BJ (cell line): ENCODE measurements around the gene PEX10.

- CAGE, long polyA plus RNA, result no peak
- RRBS, result no CpG with 5 or more reads among the region's 24 CpGs
Measured at GRCh38 chr1:2248942-2249660, 21.0 kb downstream of the SKI start.

DNA sequence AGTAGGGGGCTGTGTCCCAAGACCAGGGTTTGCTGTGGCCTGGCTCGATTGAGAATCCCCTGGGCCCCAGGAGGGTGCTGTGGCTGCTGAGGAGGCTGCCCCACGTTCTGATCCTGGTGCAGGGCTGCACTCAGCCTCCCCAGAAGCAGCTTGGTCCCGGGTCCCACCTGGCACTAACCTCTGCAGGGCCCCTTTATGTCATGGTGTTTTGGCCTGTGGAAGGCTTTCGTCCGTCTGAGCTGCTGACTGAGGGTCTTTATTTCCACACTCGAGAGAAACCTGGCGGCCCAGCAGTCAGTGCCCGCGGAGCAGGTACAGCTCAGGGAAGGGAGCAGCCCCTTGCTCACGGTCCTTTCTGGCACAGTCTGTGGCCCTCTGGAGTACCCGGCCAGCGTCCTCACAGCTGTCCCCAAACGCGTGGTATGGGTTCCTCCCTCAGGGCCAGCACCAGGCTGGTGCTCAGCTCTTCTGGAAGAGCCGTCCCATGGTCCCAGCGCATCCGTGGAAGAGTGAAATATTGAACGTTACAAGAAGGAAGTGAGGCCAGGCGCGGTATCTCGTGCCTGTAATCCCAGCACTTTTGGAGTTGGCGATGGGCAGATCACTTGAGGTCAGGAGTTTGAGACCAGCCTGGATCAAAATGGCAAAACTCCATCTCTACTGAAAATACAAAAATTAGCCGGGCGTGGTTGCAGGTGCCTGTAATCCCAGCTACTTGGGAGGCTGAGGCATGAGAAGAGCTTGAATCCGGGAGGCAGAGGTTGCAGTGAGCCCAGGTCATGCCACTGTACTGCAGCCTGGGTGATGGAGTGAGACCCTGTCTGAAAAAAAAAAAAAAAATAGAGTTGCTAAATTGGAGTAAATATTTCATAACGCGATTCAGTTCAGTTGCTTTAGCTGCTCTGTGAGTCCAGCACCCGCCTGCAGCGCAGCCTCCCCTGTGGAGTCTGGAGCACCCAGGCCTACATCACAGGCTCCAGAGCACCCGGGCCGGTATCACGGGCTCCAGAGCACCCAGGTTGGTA lies 24.5 kb downstream of the SKI start:
- CAGE, long polyA plus RNA, result no peak
- RRBS, result no CpG with 5 or more reads among the region's 32 CpGs

- CAGE, long polyA plus RNA, result no peak
- RRBS, result no CpG with 5 or more reads among the region's 33 CpGs
Measured at GRCh38 chr1:2259597-2260653, 31.8 kb downstream of the SKI start.

- CAGE, long polyA plus RNA, result no peak
- RRBS, result no CpG with 5 or more reads among the region's 22 CpGs
Measured at GRCh38 chr1:2267259-2267823, 39.2 kb downstream of the SKI start.

- CAGE, long polyA plus RNA, result no peak
- RRBS, result no CpG with 5 or more reads among the region's 8 CpGs
Measured at GRCh38 chr1:2286372-2286756, 58.2 kb downstream of the SKI start.

DNA sequence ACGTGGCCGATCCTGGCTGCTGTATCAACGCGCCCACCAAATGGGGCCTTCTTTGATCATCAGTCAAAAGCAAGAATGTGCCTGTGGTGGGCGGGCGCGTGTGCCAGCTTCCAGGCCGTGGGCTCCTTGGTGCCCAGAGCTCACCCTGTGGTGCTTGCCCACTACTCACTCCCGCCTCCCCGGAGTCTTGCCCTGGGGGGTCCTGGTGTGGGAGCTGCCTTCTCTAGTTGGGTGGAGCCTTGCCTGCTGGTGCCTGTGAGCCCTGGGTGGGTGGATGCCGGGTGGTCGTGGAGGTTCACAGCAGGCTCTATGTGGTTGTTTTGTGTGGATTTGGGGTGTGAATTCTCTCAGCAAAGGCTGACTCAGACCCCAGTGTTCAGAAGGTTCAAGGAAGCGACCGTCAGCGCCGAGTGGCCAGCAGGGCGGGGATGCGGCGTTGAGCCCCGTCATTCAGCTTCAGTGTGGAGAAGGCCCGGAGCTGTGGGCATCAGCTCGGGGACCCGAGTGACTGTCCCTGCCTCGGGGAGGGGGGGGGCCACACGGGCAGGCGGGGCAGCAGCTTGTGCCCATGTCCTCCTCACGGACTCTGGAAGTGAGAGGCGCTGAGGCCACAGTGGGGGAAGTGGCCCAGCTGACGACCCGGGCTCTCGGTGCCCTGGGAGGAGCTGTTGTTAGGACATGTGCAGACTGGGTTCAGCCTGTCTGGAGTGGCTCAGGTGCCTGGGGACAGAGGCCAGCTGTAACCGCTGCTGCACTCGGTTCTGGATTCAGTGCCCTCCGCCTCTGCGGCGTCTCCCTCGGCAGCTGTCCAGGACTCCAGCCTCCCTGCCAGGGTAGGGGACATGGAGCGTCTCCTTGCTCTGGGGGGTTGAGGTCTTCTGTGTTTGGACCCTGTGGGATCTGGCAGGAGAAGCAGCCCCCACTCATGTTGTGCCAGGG lies 70.9 kb downstream of the SKI start:
- CAGE, long polyA plus RNA, result no peak
- RRBS, result 70% methylated on average over 2 of the region's 38 CpGs

GRCh38 chr1:2300734-2301614 lies 72.9 kb downstream of the SKI start:
- CAGE, long polyA plus RNA, result no peak
- RRBS, result 14% methylated on average over 11 of the region's 42 CpGs

DNA sequence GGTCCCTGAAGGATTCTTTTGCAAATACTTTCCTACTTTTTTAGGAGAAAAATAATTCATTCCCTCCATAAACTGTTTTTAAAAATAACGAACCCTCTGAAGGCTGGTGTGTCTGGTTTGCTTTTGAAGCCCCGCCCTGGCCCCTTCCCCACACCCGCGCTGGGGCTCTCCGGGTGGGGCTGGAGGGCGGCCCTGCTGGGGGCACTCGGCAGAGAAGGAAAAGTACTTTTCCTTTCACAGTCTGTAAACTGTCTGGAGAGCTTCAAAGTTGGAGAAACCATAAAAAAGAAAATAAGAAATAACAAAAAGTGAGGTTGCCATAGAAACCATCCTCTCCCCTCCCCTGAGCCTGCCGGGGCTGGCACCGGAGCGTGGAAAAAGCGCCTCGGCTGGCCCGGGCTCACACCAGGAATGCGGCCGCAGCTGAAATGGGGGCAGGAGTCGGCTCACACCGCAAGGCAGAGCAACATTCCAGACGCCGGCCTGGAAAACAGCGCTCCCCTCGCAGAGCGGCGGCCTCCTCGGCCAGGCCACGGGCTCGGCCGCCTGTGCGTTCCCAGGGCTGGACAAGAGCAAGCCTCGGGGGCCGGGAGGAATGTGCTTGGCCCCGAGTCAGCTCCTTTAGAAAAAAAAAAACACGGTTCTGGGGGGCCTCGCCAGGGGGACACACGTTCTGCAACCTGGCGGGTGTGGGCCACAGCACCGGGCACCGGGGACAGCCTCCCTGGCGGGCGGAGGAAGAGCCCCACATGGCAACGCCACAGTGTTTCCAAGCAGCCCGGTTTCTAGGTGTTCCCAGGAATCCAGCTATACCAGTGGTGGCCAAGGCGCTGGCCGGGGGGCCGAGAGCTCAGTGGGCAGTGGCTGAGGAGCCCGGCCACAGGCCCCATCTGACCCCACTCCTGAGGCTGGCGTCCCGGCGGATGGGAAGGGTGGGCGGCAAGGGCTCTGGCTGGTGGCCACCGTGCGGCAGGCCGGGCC lies 69.1 kb downstream of the MORN1 start:
- CAGE, long polyA plus RNA, result no peak
- RRBS, result 23% methylated on average over 28 of the region's 52 CpGs

- CAGE, long polyA plus RNA, result no peak
- RRBS, result no CpG with 5 or more reads among the region's 8 CpGs
Measured at GRCh38 chr1:2399090-2399675, 7.5 kb downstream of the RER1 start.

- CAGE, long polyA plus RNA, result no peak
- RRBS, result no CpG with 5 or more reads among the region's 17 CpGs
Measured at GRCh38 chr1:2408833-2409396, 3.4 kb downstream of the PEX10 start.

GRCh38 chr1:2411777-2412635 lies at the start of gene PEX10:
TSS of gene PEX10 (minus strand) at chr1:2412564.
- CAGE, long polyA plus RNA, result start-site peak on the minus strand at chr1:2412523-2412543, 45 and 36 reads in 2 replicates
- RRBS, result 1% methylated on average over 36 of the region's 75 CpGs

DNA sequence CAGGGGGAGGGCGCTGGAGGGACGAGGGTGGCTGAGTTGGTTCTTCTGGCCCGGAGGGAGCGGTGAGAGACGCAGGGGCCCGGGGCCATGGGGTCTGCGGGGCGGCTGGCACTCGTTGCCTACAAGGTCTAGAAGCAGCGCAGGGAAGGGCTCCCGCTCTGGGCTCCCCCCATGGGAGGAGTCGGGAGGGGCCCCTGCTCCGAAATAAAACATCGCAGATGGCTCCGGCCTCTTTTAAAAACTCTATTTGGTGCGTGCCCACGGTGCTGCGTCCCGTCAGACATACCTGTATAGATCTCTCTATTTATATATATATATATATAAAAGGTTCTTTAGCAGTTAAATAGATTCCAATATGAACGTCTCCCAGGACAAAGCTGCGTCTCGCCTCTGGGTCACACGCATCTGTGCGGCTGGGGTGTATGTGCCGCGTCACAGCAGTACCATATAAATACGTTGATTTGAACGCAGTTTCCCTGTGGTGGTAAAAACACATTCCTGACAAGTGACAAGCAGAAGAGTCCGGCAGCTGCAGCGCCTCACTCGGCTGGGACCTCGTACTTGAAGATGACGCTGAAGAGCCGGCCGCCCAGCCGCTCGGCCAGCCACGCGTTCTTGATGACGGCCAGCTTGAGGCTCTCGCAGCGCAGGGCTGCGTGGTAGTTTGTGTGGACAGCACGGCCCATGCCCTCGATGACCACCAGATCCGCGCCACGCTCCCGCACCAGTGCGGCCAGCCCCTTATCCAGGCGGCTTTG lies 17.9 kb downstream of the PANK4 start:
- CAGE, long polyA plus RNA, result no peak
- RRBS, result 85% methylated on average over 6 of the region's 51 CpGs

GRCh38 chr1:2535224-2535929 lies 5.3 kb upstream of the HES5 start:
- CAGE, long polyA plus RNA, result no peak
- RRBS, result 30% methylated on average over 5 of the region's 36 CpGs

DNA sequence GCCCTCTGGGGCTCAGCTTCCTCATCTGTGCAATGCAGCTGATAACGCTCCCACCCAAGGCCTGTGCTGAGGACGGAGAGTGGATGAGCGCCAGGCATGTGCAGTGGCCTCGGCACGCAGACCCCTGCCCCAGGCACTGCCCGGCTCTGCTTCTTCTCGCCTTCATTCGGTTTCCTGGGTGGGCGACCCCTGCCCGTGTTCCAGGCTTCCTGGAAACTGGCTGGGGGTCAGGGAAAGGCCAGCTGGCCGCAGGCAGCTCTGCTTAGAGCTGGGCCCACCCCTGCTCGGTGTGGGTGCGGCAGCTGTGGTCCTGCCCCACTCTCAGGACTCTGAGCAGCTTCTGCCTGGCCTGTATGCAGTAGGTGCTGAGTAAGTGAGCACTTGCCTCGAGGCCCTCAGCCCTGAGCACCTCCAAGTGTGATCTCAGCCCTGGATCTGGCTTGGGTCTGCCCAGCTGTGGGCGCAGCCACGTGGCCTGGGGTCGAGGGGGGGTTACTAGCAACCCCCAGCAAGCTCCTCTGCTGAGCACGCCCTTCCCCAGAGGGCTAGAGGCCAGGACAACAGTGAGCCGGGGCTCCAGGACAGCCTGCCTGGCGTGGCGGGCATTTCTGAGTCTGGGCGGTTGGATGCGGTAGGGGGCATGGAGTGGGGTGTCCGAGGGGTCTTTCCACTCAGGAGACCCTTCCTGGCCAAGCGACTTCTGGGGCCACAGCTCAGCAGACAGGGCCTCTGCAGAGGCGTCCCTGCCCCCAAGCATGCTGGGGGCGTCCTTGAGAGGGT lies 11.8 kb upstream of the TNFRSF14 start:
- CAGE, long polyA plus RNA, result no peak
- RRBS, result no CpG with 5 or more reads among the region's 27 CpGs

DNA sequence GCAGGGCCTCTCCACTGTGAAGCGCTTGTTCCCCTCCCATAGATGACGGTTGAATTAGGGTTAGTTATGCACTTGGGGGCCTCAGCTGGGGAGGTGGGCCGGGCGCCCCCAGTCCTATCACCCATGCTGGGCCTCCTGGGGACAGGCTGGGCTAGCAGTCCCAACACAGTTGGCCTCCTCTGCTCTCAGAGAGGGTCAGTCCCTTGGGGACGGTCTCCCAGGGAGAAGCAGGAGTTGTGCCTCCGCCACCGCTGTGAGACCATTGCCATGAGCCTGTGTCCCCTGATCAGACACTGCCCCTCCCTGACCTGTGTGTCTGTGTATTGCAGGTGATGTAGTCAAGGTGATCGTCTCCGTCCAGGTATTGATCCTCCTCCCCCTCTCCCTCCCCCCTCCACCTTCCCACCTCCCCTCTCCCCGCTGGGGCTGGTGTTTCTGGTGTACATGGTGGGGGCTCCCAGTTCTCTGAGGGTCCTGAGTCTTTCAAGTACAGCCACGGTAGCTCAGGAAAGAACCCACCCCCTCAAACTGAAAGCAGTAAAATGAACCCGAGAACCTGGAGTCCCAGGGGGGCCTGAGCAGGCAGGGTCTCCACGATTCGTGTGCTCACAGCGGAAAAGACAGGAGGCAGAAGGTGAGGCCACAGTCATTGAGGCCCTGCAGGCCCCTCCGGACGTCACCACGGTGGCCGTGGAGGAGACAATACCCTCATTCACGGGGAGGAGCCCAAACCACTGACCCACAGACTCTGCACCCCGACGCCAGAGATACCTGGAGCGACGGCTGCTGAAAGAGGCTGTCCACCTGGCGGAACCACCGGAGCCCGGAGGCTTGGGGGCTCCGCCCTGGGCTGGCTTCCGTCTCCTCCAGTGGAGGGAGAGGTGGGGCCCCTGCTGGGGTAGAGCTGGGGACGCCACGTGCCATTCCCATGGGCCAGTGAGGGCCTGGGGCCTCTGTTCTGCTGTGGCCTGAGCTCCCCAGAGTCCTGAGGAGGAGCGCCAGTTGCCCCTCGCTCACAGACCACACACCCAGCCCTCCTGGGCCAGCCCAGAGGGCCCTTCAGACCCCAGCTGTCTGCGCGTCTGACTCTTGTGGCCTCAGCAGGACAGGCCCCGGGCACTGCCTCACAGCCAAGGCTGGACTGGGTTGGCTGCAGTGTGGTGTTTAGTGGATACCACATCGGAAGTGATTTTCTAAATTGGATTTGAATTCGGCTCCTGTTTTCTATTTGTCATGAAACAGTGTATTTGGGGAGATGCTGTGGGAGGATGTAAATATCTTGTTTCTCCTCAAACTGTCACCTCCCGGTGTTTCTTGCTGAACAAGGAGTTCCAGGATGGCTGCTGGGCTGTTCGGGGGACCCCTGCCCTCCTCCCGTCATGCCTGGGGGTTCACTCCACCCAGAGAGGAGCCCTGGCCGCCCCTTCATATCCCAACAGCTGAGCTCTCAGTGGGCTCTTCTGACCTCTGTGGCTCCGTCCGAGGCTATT lies 6.9 kb downstream of the TNFRSF14 start:
- CAGE, long polyA plus RNA, result no peak
- RRBS, result no CpG with 5 or more reads among the region's 44 CpGs

DNA sequence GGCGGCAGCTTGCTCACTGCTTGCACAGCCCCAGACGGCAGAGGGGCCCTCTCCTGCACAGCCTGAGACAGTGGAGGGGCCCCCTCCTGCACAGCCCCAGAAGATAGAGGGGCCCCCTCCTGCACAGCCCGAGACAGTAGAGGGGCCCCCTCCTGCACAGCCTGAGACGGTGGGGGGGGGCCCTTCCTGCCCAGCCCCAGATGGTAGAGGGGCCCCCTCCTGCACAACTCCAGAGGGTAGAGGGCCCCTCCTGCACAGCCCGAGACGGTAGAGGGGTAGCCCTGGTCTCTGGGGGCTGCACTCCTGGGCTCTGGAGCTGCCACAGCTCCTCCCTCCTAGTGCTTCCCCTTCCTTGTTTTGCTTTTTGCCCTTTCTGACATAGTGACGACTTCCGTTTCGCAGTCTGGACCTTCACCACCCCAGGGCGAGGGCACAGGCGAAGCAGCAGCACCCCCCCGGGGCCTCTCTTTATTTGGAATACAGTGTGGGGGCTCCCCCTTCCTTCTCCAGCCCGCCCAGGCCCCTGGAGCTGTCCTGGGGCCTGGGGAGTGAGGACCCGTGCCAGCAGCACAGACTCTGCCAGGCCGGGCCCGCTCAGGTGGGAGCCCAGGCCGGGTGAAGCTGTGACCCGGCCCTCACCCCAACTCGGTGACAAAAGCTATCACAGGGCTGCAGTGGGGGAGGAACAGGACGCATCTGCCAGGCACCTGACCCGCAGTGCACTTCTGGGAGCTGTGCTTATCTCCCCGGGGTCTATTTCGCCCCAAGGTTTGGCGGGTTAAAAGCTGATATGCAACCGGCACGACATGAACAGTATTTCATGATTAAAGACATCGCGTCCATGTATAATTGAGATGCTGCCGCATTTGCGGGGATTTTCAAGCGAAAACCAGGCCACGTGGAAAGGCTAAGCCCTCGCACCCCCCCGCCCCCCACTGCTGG lies 1.1 kb upstream of the PRXL2B start:
- CAGE, long polyA plus RNA, result no peak
- RRBS, result 0% methylated on average over 6 of the region's 34 CpGs

DNA sequence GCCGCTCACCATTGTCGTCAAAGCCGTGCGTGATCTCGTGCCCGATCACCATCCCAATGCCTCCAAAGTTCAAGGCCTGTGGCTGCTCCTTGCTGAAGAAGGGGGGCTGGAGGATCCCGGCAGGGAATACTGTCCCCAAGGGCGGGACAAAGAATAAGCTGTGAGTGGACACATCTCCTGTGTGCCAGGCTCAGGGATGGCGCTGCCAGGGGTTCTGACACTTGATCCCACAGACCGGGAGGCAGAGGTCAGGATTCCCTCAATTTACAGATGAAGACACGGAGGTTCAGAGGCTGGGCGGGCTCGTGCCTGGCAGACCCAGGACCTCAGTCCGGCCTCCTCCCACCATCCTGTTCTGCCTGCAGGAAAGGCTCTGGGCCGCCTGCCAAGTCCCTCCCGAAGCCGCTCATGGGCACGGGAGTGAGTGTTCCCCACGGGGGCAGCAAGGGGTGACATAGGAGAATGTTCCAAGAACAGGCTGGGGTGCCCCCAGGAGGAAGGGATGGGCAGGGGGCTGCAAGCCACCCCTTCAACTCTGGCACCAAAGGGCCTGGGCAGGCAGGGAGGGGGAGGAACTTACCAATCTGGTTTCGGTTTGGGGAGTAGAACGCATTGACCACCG lies 7.3 kb downstream of the PRXL2B start:
- CAGE, long polyA plus RNA, result no peak
- RRBS, result 14% methylated on average over 6 of the region's 22 CpGs

GRCh38 chr1:3063010-3063537 lies 5.9 kb upstream of the PRDM16 start:
- CAGE, long polyA plus RNA, result no peak
- RRBS, result 1% methylated on average over 5 of the region's 38 CpGs

DNA sequence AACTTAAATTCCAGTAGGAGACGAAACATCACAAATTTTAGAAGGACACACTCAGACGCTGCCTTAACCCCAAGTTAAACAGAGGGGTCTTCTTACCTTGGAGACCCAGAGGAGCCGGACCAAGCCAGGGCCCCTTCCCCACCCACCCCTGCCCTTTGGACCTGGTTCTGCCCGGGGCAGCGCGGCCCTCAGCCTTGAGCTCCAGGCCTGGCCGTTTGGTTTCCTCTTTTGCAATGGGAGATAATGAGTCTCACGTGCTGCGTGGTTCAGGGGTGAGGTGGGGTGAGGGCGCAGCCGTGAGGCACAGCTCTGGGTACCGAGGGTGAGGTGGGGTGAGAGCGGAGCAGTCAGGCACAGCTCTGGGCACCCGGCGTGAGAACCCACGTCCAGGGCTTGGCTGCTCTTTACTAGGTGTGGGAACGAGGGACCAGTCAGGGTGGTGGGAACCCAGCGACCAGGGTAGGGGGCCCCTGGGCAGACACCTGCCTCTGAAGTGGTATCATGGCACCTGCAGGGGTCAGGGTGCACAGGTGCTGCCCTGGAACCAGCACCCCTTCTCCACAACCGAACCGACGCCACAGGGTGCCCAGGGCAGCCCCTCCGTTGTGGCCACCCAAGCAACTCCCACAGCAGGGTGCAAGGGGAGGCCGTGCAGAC lies 182.2 kb downstream of the PRDM16 start:
- CAGE, long polyA plus RNA, result no peak
- RRBS, result 40% methylated on average over 2 of the region's 23 CpGs

- CAGE, long polyA plus RNA, result no peak
- RRBS, result 56% methylated on average over 6 of the region's 39 CpGs
Measured at GRCh38 chr1:3291971-3292775, 162.3 kb upstream of the ARHGEF16 start.